HTERT-HM (cell line): ENCODE measurements around a stretch of chr17.

- RRBS: no CpG with 5 or more reads among the region's 5 CpGs
These were observed 11.4 kb upstream of the BIRC5 start for GRCh38 chr17:78202737-78203028.

DNA sequence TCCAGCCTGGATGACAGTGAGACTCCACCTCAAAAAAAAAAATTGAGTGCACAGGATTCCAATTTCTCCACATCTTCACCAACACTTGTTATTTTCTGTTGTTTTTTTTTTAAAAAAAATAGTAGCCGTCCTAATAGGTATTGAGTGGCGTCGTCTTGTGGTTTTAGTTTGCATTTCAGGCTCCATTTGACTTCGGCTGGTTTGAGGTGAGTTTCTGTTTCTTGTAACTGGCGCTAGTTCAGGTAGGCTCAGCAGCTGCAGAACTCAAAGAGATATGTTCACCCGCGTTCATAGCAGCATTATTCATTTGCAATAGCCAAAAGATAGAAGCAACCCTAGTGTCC is 44.6 kb downstream of the TMEM235 start:
- RRBS: no CpG with 5 or more reads among the region's 7 CpGs

DNA sequence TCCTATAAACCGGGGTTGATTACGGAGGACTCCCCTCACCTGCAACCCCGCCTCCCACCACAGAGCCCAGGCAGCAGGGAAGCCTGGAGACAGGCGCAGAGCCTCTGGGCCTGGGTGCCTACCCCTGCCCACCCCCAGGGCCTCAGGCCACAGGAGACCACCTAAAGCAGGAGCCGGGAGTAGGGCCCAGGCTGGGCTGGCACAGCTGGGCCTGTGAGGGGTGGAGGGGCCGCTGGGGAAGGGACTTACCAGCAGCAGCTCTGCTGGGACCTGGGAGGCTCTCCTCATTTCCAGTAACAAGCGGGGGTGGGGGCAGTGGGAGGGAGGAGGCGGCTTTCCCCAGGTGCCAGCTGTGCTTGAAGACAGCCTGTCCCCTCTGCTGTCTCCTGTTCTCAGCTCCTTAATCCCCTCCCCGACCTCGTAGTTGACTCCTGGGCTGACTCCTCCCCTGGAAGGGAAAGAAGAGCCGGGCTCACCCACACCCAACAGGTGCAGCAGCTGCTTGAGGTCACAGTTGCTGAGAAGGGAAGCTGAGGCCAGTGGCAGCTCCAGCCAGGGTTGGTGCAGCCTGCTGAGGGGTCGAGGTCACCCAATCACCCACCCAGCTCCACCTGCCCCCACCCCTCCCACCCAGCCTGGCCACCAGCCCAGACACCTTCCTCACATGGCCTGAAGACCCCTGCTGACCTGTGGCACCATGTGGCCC is 46.9 kb downstream of the TMEM235 start:
- RRBS: no CpG with 5 or more reads among the region's 12 CpGs

- RRBS: no CpG with 5 or more reads among the region's 12 CpGs
These were observed 2.8 kb downstream of the SOCS3 start for GRCh38 chr17:78356736-78357791.

- RRBS: 26% methylated on average over 39 of the region's 77 CpGs
These were observed 1.1 kb downstream of the SOCS3 start for GRCh38 chr17:78358529-78359358.

GRCh38 chr17:78360842-78361316 is 1.0 kb upstream of the SOCS3 start:
- RRBS: 7% methylated on average over 3 of the region's 21 CpGs

GRCh38 chr17:78387810-78388975 is 9.7 kb downstream of the PGS1 start:
- RRBS: no CpG with 5 or more reads among the region's 13 CpGs

GRCh38 chr17:78419972-78420682 is 41.7 kb downstream of the PGS1 start:
- RRBS: 88% methylated on average over 2 of the region's 21 CpGs

GRCh38 chr17:78434468-78435131 is 56.2 kb downstream of the PGS1 start:
- RRBS: no CpG with 5 or more reads among the region's 11 CpGs

GRCh38 chr17:78484023-78485284 is 92.7 kb downstream of the DNAH17 start:
- RRBS: 39% methylated on average over 4 of the region's 52 CpGs

DNA sequence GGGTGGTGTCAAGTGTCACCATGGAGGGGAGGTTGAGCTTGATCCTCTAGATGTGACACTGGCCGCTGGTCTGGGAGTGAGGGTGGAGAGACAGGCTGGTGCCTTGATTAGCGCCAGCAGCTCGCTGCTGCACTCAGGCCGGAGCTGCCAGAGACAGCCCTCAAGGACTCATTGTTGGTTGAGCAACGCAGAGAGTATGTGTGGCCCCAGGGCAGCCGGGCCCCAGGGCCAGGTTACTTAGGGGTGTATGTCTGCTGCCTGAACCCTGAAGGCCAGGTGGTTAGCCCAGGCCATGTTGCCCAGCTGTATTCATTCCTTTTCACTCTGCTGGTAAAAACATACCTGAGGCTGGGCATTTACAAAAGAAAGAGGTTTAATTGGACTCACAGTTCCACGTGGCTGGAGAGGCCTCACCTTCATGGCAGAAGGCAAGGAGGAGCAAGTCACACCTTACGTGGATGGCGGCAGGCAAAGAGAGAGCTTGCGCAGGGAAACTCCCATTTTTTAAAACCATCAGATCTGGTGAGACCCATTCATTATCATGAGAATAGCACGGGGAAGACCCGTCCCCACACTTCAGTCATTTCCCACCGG is 89.5 kb upstream of the DNAH17 start:
- RRBS: 28% methylated on average over 3 of the region's 13 CpGs

GRCh38 chr17:78716616-78717730 is 65.1 kb downstream of the CYTH1 start:
- RRBS: 10% methylated on average over 7 of the region's 31 CpGs

DNA sequence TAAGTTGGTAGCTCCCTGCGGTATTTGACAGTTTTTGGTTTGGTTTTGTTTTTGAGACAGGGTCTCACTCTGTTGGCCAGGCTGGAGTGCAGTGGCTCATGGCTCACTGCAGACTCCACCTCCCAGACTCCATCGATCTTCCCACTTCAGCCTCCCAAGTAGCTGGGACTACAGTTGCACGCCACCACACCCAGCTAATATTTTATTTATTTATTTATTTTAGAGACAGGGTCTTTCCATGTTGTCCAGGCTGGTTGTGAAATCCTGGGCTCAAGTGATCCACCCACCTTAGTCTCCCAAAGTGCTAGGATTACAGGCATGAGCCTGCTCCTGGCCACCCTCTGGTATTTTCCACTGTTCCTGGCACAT is 3.4 kb upstream of the CYTH1 start:
- RRBS: no CpG with 5 or more reads among the region's 3 CpGs

DNA sequence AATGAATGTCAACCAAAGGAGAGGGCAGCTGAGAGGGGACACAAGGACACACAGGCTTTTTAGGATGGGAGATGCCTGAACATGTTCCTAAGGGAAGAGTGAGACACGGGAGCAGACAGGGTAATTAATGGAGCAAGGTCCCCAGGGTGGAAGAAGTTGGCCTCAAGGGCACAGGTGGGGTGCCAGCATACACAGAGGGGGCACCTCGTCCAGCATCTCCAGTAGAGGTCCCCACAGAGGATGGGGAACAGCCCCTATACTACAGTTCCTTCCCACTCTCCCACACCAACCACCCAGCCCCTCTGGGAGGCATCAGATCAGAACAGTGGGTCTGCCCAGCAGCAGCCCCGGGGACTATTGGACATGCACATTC is 10.1 kb upstream of the CYTH1 start:
- RRBS: 82% methylated on average over 1 of the region's 3 CpGs

DNA sequence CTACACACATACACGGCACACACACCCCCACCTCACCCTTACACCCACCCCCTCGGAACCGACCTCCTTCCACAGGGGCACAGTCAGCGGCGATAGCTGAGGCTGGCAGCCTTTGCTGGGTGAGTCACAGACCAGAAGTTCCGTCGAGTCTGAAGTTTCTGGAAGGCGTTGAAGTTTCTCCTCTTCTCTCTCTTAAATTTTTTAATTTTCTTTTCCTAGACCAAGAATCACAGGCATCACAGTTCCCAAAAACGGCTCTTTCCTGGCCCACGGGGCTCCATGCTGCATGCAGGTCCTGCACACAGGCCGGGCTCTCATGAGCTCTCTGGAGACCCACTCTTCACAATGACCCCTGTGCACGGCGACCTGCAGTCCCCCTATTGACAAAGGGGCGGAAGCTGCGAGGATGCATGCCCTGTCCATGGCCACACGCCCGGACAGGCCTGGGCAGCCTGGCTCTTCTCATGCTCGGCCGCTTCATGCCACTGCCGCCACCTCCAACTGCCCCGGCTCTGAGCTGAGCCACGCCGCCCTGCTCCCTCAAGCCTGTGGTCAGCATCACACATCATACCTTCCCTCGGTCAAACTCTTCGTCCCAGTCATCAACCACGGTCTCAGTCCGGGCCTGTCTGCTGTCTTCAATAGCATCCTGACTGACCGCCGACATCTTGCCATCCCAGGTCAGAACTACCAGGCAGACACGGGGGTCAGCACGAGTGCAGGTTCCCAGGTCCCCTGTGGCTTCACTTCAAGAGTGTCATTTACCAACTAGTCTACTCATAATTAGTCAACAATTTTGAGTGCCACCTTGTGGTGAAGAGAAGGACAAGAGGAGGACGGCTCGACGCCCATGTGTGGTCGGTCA is 16.5 kb upstream of the CYTH1 start:
- RRBS: 93% methylated on average over 9 of the region's 35 CpGs

DNA sequence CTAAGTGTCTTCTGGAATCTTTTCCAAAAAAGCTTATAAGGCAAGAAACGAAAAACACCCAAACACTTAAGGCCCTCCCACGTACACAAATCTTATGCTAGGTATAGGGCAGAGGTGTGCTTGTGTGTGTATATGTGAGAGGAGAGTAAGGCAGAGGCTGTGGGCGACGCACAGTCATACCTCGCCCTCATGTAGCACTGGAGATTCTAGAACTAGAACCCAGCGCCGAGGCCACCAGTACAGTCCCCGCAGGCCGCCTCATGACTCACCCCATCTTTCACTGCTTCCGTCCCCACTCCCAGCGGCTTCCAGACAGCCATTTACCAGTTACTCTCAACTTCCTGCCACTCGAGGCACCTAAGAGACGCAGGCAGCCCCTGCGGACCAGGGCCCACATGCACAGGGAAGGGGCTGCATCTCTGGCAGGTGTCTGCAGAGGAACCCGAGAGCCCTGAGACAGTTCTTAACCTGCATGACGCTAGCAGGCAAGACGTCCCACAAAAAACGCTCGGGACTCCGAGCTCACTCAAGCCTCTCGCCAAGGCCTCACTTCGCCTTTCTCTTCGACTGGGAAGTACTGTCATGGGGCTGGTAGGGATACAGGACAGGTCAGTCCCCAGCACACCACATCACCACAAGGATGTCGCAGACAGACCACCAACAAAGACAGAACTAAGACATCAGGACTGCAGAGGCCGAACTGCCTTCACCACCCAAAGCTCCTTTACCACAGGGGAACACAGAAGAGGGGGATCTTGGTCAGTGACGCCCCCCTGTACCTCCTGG is 23.4 kb upstream of the CYTH1 start:
- RRBS: no CpG with 5 or more reads among the region's 26 CpGs

- RRBS: no CpG with 5 or more reads among the region's 8 CpGs
These were observed 24.3 kb upstream of the CYTH1 start for GRCh38 chr17:78806405-78806815.

DNA sequence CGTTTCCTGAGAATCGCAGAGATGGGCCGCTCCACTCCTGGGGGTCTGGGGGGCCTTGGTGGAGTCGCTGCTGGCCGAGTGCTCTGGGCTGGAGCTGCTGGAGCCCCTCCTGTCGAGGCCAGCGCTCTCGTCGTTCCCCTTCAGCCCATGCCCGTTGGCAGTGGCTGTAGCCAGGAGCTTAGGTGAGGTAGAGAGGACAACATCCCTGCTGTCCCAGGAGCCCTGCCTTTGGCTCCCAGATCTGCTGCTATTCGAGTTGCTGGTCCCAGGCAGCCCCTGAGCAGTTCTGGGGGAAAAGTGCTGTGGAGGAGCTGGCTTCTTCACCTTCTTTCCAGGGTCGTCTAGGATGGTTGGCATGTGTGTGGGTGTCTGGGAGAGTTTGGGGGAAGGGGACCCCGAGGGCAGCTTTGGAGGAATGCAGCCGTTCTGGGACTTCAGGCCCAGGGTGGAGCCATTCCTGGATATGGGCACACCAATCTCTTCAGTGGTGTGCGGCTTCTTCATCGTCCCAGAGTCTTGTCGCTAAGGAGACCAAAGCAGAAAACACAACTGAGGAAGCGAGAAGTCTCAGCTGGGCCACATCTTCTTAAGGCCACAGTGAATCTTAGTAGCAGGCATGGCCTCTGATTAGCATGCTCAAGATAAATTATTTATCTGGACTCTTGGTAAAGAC is 25.2 kb upstream of the CYTH1 start:
- RRBS: no CpG with 5 or more reads among the region's 18 CpGs

DNA sequence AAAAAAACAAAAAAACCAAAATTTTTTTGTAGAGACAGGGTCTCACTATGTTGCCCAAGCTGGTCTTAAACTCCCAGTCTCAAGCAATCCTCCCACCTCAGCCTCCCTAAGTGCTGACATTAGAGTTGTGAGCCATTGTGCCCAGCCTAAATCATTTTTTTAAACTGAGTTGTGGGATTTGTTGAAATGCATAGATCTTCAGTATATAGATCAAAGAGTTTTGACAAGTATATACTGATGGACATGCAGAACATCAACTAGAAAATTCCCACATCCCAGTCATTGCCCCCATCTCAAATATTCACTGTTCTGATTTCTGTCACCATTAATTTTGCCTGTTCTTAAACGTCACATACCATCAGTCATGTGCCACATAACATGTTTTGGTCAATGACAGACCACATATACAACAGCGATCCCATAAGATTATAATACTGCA is 24.0 kb downstream of the USP36 start:
- RRBS: no CpG with 5 or more reads among the region's 2 CpGs

GRCh38 chr17:78835774-78836090 is 4.9 kb downstream of the USP36 start:
- RRBS: 100% methylated on average over 1 of the region's 3 CpGs